Hematopoietic multipotent progenitor cell (in vitro differentiated cells): ENCODE results near the gene FOLR3.

GRCh38 chr11:72001852-72002786 lies 3.4 kb downstream of the IL18BP start:
- CAGE, long polyA plus RNA, result no peak

DNA sequence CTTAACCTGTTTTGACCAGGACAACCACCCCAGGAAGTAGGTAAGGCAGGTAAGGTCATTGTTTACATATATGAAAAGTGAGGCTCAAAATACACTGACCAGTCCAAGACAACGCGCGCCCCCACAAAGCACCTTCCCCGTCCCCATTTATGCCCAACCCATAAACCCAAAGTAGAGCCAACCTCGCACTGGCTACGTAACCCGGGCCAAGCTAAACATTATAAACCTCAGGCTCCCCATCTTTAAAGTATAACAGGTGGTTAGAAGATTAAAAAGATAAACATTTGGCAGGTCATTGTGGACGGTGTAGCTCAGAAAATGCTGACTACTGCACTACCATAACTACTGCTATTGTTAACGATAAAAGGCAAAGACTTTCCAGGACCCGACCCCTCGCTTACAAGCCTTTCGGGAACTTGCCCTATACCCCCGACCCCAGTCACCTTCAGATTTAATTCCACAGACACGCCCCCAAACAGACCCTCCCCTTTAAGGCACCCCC lies 521 bp downstream of the NUMA1 start:
- CAGE, long polyA plus RNA, result no peak

DNA sequence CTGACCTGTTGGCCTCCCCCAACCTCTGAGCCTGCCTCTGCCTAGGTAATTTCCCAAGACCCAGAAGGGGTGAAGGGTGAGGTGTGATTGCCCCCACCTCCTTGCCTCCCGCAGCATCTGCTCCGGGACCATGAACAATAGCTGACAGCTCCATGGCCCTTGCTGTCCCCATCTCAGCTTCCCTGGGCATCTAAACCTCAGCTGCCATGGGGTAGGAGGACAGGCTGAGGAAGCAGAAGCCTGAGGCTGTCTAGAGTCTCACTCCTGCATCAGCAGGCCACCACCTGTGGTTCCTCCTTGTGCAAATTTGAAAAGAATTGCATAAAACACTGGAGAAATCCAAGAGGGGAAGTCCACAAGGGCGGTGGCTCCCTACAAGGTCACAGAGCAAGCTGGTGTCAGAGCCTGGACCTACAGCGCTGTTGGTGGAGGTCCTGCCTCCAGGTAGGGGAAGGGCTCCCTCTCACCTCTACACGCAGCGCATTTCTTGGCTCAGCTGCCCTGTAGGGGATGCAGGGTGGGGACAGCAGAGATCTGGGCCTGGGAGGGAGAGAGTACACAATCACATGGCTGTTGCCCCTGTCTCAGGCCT lies at the start of gene FOLR3:
Gene FOLR3 (plus strand): TSS at position 401 of the 592 bp plus-strand sequence.
- CAGE, long polyA plus RNA, result no peak

GRCh38 chr11:72238346-72239378 lies 5.3 kb downstream of the PHOX2A start:
- CAGE, long polyA plus RNA, result no peak

- CAGE, long polyA plus RNA, result no peak
Observed at GRCh38 chr11:72639375-72639880, 34.8 kb downstream of the PDE2A start.

- CAGE, long polyA plus RNA, result no peak
Observed at GRCh38 chr11:72641810-72642141, 32.4 kb downstream of the PDE2A start.

DNA sequence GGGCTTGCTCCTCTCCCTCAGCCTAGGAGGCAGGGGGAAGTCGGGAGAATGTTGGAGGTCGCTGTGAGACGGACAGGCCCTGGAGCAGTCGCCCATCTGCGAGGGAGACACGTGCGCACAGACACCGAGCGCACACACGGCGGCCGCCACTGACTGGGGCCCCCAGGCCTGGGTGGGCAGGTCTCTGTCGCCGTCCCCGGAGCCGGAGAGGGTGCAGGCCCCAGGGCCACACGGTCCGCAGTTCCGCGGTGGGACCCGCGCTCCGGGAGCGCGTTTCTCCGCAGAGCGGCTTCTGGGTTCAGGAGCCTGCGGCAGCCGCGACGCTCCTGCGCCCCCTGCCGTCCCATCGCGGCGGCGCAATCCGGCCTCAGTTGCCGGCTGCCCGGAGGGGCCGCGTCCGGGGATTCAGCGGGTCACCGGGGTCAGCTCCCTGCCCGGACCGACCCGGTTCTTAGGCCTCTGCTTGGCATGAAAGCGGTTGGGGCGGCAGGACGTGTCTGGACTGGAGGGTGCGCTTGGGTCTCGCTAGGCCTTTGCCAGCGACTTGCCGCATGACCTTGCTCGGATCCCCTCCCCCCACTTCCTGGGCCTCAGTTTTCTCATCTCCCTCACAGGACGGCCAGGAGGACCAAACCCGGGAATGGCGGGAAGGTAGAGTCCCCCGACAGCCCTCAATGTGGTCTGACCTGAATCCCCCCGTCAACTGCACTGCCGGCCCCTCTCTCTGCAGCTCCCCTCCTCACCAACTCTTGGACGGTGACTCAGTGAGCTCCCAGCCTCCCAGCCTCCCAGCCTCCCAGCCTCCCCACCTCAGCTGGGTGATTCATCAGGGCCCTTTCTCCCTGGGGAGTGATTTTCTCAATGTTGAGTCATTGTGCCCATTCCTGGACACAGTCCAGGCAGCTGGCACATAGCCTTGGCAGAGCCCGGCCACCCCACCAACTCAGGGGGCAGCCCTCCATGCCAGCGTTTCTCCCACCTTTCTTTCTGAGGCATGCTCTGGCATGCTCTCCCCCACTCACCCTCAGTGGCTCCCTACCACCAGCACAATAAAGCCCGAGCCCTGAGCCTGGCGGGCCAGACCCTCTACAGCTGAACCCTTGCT lies 31.0 kb downstream of the PDE2A start:
- CAGE, long polyA plus RNA, result no peak

DNA sequence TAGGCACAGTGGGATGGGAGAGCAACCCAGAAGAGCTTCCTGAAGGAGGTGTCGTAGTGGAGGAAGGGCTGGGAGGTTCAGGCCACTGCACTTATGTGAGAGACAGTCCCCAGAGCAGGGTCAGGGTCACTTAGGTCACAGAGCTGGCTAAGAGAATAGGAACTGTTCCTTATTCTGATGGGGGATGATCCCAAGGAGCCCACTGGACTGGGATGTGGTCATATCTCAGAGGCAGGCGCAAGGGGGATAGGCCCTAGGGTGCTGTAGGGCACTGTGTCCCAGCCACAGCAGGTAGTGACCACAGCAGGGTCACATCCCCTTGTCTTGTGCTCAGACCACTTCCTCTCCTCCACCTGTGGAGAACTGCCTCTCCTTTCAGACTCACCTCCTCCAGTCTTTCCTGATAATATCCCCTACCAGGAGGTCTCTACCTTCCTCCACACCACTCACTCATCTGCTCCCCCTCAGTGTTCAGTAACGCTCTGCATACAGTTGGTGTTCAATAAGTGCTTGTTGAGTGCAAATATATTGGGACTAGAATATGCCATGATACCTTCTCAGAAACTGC lies 7.8 kb upstream of the PDE2A start:
- CAGE, long polyA plus RNA, result no peak

- CAGE, long polyA plus RNA, result no peak
Observed at GRCh38 chr11:72700159-72700774, 26.0 kb upstream of the PDE2A start.

- CAGE, long polyA plus RNA, result no peak
Observed at GRCh38 chr11:72721519-72722004, 30.6 kb downstream of the ARAP1 start.

DNA sequence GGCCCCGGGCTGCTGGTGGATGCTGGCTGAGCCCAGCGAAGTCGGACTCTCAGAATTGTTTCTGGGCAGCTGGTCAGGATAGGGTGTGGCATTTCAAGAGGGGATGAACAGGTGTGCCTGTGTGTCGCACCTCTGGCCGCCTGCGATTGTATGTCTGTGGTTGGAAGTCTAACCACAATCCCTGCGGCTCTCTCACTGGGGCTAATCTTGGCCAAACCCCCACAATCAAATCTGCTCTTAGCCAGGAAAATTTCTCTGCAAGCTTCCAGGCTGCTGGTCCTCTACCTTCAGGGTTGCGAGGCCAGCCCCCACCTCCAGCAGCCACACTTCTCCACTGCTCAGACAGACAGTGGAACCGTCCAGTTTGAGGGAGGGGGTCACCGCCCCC lies 897 bp downstream of the ATG16L2 start:
- CAGE, long polyA plus RNA, result no peak

- CAGE, long polyA plus RNA, result no peak
Observed at GRCh38 chr11:72834864-72835422, 20.7 kb downstream of the ATG16L2 start.

- CAGE, long polyA plus RNA, result no peak
Observed at GRCh38 chr11:72837454-72838208, 23.4 kb downstream of the ATG16L2 start.

DNA sequence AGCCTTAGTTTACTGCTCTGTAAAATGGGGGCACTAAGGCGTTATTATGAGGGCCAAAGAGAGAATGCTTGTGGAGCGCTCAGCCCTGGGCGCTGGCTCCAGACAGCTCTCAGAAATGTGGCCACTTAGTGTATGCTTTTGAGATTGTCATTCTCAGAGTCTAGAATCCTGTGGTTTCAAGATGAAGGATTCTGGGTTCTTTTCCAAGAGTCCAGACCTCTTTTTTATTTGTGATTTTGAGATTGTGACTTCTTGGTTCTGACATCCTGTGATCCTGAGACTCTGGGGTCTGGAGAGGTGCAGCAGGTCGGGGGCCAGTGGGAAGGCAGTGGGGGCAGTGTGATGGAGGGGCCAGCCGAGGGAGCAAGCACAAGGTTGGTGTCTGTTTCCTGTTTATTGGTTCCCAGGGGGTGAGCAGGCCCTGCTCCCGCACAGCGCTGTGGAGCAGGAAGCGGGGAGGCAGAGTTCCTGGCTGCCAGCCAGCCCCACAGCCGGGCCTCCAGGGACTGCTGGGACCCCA lies 13.5 kb downstream of the ARHGEF17 start:
- CAGE, long polyA plus RNA, result no peak

DNA sequence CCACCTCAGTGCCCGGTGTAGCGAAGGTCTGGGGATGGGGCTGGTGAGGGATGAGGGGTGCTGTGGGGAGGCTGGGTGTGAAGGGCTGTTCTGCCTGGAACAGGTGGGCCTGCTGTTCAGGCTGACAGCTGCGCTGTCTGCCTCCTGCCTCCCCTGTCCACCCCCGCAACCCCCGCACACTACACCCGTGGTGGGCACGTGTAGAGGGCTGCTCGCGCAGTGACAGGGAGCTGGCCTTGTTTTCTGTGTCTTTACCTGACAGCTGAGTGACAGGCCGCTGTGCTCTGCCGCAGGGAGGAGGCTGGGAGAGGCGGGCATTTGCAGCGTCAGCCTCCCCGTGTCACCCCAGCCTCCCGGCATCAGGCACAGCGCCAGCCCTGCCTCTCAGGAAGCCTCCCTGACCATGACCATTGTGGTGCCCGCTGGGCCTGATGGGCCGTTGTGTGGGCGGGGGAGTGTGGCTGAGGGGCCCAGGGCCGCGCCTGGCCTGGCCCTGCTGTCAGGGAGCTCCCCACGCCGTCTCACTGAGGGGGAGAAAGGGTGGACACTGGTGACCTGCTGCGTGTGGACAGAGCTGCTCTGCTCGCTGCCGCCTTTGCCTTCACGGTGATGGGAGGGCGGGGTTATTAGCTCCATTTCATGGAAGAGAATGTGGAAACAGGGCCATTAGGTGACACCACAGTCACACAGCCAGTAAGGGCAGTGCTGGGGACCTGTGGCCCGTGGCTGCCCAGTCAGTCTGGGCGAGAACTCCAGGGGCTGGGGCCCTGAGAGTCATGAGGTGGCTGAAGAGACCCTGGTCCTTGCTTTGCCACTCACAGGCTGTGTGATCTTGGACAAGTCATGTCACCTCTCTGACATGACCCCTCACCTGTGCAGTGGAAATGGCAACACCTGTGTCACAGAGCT lies 31.9 kb upstream of the RELT start:
- CAGE, long polyA plus RNA, result no peak

DNA sequence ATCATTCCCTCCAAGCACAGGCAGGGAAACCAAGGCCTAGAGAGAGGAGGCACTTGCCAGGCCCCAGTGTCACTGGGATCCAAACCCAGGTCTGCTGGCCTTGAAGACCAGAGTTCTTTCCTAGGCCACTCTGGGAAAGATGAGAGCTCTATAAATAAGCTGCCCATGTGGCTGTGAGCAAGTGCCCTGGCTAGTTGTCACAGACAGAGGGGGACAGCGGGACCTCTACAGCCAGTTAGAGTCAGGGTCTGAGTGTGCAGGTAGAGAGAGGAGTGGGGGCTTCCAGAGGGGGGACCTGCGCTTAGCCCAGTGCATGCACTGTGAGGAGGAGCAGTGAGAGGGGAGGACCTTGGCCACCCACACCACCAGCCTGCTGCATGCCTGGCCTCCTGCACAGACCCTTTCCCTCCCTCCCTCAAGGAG lies 4.9 kb downstream of the RELT start:
- CAGE, long polyA plus RNA, result no peak

DNA sequence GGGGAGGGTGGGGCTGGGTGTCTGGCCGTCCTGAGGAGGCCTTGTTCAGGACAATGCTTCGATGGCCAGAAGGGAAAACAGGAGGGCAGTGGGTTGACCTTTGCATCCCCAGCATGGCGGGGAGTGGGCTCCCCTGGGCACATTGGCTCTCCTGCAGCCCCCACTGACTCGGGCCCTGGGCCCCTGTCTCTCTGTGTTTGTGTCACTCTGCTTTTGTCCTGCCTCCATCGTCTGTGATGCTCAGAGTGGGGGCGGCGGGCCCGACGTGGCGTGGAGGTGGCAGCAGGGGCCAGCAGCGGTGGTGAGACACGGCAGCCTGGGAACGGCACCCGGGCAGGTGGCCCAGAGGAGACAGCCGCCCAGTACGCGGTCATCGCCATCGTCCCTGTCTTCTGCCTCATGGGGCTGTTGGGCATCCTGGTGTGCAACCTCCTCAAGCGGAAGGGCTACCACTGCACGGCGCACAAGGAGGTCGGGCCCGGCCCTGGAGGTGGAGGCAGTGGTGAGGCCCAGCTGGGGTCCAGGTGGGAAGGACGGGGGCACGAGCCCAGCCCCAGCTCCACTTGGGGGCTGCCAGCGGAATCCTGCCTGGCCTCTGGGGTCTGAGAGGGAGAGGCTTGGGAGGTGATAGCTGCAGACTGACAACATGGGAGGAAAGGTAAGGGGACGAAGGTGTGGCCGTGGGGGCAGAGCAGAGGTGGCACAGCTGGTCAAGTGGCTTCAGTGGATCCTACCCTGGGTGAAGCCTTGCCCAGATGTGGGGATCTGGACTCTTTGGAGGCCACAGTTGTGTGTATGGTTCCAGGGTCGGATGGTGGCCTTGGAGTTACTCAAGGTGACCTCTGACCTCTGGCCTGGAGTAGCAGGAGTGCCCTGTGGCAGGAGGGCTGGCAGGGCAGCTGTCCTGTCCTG lies 16.0 kb downstream of the RELT start:
- CAGE, long polyA plus RNA, result no peak

GRCh38 chr11:73399007-73399776 lies 23.0 kb downstream of the RELT start:
- CAGE, long polyA plus RNA, result no peak

DNA sequence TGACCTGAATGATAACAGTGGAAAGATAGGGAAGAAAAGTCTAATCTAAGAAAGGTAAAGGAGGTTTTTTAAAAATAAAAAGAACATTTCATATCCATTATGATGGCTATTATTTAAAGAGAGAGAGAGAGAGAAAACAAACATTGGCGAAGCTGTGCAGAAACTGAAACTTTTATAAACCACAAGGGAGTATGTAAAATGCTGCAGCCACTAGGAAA lies 85.5 kb downstream of the RELT start:
- CAGE, long polyA plus RNA, result no peak

DNA sequence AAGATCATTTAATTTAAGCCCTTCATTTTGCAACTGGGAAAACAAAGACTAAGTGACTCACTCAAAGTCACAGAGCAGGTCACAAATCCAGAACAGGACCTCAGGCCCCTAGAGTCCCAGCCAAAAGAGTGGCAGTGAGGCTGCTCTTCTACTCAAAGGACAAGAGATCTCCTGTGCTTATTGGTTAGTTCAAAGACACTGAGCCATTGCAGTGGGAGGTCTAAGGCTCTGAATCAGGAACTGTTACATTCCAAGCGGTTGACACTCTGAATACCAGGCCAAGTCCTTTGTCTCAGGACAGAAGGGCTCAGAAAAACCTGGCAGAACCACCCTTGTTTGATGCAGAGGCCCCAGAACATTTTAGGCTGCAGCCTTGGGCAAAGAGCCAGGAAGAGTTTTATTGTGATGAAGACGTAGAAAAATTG lies 103.7 kb downstream of the FAM168A start:
- CAGE, long polyA plus RNA, result no peak